Hair follicle dermal papilla cell (primary cell): ENCODE measurements around a stretch of chr14.

DNA sequence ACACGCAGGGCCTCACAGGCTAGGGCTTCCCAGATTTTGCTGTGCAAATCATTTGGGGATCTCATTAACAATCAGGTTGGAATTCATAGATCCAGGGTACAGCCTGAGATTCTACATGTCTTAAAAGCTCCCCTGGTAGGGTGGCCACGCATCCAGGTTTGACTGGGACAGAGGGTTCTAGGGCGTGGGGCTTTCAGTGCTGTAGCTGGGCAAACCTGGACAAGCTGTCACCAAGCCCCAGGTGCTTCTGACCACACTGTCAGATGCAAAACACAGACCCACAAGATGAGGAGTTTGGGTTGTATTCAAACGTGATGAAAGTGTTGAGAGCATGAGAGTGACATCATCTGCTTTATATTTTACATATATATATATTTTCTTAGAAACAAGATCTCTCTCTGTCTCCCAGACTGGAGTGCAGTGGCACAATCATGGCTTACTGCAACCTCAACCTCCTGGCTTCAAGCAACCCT is 210.2 kb downstream of the DPF3 start:
- CAGE, long polyA plus RNA, result no peak

GRCh38 chr14:72715717-72716474 is 178.0 kb downstream of the DPF3 start:
- CAGE, long polyA plus RNA, result no peak

DNA sequence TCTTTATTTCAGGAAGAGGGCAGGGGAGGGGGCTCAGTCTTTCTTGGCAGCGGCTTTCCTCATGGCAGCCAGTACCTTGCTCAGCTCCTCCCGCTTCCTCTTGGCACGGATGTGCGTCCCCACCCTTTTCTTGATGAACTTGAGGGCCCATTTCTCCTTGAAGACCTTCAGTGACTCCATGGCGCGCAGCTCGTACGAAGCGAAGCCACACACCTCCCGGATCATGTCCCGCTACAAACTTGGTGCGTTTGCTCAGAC is 3.2 kb downstream of the DCAF4 start:
- CAGE, long polyA plus RNA, result no peak

DNA sequence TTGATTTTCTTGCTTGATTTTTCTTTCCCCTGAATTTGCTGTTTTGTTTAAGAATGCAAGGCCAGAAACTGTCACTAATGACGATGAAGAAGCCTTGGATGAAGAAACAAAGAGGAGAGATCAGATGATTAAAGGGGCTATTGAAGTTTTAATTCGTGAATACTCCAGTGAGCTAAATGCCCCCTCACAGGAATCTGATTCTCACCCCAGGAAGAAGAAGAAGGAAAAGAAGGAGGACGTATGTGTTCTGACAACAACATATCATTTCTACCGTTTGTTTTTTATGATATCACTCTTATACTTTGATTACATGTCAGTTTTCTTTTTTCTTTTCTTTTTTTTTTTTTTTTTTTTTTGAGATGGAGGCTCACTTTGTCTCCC is 38.5 kb downstream of the RBM25 start:
- CAGE, long polyA plus RNA, result no peak

DNA sequence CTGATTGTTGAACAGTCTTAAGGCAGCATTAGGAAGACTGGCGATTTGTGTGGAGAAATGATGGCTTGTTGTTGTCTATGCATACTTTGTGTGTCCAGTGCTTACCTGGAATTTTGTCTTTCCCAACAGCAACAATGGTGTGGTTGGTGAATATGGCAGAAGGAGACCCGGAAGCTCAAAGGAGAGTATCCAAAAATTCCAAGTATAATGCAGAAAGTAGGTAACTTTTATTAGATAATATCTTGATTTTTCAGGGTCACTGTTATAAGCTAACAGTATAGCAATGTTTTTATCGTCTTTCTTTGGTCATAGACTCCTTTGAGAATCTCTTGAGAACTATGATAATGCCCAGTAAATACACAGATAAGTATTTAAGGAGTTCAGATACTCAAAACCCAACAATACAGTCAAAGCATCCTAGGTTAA is 31.0 kb upstream of the PAPLN start:
- CAGE, long polyA plus RNA, result no peak

DNA sequence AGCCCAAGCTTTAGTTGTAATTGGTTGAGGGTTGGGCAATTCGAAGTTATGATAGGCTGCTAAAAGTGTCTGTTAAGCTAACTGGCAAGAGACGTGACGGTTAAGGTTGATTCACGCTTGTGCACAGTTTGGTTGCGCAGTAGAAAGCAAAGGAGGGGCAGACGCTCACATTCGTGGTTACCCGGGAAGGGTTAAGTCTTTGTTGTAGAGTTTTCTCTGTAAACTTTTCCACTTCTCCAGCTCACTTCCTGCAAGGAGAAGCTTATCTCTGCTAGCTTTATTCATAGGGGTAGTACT is 336 bp upstream of the NUMB start:
- CAGE, long polyA plus RNA, result no peak

DNA sequence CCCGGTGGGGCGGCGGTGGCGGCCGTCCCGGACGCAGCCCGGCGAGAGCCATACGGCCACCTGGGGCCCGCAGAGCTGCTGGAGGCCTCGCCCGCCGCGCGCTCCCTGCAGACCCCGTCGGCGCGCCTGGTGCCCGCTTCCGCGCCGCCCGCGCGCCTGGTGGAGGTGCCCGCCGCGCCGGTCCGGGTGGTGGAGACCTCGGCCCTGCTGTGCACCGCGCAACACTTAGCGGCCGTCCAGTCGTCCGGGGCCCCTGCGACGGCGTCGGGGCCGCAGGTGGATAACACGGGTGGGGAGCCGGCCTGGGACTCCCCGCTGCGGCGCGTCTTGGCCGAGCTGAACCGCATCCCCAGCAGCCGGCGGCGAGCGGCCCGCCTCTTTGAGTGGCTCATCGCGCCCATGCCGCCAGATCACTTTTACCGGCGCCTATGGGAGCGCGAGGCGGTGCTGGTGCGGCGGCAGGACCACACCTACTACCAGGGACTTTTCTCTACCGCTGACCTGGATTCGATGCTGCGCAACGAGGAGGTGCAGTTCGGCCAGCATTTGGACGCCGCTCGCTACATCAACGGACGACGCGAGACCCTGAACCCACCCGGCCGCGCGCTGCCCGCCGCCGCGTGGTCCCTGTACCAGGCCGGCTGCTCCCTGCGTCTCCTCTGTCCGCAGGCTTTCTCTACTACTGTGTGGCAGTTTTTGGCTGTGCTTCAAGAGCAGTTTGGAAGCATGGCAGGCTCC is 691 bp downstream of the RIOX1 start:
- CAGE, long polyA plus RNA, result no peak

GRCh38 chr14:73569645-73570103 is 661 bp downstream of the ACOT2 start:
- CAGE, long polyA plus RNA, result no peak

DNA sequence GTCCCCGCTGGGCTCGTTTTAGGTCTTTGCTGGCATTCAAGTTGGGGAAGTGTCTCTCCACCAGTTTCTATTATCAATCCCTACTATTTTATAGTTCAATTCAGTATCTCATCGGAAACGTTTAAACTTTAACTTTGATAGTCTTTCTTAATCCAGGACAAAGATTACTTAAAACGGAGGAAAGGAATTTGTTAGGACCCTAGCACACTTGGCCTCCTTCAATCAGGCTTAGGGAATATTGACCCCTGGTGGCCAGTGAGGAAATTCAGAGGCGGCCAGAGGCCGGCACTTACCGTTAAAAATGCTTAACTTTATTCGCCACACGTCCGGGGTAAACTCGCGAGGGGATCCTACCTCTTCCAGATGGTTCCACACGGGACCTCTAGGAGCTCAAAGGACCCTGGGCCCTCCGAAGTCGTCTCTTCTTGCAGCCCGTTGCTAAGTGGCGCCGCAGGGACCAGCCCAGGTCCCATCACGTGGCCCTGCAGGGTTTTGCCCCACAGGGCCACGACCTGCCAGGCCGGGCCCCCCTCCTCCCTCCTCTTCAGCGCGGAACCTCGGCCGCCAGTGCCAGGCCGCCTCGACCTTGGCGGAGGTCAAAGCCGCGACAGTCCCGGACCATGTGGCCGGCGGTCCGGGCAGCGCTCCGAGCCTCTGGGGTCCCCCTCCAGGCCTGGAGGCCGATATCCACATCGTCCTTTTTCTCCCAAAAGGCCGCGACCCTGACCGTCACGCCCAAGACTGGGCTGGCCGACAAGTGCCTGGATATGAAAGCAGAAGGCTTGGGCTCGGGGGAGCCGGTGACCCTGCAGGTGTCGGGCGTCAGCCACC is 11.2 kb upstream of the DNAL1 start:
- CAGE, long polyA plus RNA, result no peak

- CAGE, long polyA plus RNA, result no peak
Measured at GRCh38 chr14:73659324-73659711, 14.5 kb downstream of the DNAL1 start.

- CAGE, long polyA plus RNA, result no peak
Measured at GRCh38 chr14:73743043-73744011, 16.8 kb downstream of the MIDEAS start.

DNA sequence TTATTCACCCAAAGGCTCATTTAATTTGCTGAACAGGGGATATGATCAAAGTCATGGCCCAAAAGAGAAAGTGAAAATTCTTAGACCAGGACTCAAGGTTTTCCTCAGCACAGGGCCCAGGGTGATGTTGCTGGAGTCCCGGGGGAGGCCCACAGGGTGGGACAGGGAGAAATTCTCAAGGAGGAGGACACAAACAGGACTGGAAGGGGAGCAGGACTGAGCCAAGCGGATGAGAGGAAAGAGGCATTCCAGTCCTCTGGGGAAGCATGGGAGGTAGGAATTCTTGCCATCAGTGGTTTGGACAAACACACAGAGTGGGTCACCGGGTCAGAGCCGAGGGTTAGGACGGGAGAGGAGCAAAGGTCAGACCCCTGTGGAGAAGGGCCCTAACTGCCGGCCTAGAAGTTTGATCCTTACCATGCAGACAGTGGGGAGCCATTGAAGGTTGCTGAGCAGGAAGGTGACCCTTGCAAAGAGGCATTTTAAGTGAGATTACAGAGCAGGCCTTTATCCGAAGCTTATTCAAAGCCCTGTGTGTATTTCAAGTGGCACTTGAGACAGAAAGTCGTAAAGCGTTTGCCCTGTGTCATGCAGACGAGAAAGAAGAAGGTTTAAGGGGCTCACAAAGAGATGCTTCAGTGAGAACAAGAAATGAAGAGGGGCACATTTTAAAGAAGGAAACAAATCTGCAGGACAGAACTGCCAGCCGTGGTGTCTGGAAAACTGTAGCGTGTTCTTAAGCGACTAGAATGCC is 23.2 kb upstream of the MIDEAS start:
- CAGE, long polyA plus RNA, result no peak

- CAGE, long polyA plus RNA, result no peak
Measured at GRCh38 chr14:73887104-73887527, 457 bp downstream of the ZNF410 start.

- CAGE, long polyA plus RNA, result no peak
Measured at GRCh38 chr14:74401925-74402511, 24.0 kb downstream of the SYNDIG1L start.

- CAGE, long polyA plus RNA, result no peak
Measured at GRCh38 chr14:74524326-74524646, 30.7 kb downstream of the ISCA2 start.

- CAGE, long polyA plus RNA, result no peak
Measured at GRCh38 chr14:74572220-74572628, 39.8 kb downstream of the LTBP2 start.

GRCh38 chr14:74652712-74653484 is 40.9 kb upstream of the LTBP2 start:
- CAGE, long polyA plus RNA, result no peak

DNA sequence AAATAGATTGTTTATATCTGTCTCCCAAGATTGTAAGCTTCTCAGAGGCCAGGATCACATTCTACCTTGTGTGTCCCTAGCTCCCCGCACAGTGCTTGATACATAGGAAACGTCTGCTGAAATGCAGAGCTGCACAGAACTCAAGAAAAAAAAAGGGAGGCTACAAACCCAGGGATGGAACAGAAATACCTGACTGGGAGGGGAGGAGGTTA is 43.3 kb upstream of the LTBP2 start:
- CAGE, long polyA plus RNA, result no peak

DNA sequence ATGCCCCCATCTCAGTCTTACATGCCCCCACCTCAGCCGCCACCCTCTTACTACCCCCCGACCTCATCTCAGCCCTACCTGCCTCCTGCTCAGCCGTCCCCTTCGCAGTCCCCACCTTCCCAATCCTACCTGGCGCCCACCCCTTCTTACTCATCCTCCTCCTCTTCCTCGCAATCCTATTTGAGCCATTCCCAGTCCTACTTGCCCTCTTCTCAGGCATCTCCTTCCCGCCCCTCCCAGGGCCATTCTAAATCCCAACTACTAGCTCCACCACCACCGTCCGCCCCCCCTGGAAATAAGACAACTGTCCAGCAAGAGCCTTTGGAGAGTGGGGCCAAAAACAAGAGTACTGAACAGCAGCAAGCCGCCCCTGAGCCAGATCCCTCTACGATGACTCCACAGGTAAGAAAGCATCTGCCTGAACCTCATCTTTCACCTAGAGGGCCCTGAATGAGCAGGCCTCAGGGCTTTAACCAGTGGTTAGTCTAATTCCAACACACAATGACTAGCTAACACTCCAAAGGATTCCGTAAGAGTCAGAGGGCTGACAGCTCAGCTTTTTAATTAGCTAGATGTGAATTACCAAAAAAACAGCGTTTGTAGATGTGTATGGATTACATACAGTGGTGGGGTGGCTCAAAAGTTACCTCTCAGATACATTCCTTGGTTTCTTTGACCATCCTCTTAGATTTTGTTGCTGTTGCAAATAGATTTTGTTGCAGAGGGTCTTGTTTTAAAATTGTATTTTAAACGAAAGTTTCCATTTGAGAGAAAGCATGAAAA is 1.0 kb downstream of the YLPM1 start:
- CAGE, long polyA plus RNA, result no peak

DNA sequence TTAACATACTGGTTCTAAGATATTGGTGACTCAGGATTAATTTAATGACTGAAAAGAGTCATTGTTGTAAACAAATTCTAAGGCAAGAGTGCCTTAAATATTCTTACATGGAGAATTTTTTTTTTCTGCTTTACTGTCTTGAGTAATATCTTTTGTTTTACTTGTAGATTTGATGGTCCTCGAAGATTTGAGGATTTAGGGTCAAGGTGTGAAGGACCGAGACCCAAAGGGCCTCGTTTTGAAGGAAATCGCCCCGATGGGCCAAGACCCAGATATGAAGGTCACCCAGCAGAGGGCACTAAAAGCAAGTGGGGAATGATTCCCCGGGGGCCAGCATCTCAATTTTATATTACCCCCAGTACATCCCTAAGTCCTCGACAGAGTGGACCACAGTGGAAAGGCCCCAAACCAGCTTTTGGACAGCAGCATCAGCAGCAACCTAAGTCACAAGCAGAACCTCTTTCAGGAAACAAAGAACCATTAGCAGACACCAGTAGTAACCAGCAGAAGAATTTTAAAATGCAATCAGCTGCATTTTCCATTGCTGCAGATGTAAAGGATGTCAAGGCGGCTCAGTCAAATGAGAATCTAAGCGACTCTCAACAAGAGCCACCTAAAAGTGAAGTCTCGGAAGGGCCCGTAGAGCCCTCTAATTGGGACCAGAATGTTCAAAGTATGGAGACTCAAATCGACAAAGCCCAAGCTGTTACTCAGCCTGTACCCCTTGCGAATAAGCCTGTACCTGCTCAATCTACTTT is 34.5 kb downstream of the YLPM1 start:
- CAGE, long polyA plus RNA, result no peak